Renal cortical epithelial cell (primary cell): Measurements from ENCODE around the gene RPL4.

DNA sequence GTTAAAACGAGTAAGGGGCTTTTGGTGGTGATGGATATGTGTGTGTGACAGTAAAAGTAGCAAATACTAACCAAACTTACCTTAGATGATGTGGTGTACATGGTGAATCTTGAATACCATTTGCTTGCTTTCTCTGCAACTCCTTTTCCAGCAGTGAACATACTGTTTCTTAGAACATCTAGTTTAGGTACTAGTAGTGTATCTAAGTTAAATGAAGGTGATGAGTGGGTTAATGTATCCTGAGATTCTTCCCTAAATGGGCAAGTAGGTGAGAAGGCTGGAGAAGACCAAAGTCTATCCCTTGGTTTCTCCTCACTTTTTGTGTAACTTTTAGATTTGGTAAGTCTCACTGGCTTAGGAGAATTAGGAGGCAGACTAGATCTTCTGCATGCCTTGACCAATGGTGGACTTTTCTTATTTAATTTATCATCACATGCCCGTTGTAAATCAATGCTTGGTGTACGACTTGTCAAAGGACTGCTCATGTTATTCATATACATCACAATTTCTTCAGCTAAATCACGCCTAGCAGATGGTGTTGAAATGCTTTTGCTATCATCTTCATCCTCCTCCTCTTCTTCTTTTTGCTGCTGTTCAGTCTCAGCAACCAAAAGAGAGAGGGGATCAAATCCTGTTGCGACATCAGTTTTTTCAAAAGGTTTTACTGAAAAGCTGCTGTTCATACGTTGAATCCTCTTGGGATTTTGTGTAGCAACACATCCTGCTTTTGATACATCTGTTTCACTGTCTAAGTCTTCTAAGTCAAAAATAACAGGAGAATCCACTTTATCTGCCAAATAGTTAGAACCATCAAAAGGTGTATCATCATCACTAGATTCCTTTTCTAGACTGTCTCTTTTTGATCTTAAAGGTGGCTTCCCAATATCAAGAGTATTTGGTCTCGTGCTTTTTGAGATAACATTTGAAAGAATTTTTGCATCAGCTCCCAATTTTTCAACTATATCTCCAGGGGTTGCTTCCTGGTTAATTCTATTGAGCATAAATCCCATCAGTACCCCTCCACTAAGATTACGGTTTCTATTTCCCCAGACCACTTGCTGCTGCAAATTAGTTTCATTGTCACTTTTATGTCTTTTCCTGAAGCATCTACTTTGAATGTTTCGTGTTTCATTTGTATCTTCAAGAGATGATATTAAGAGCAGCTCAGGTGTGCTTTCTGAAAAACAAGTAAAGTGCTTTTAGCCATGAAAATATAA, 69.0 kb downstream of the SLC24A1 start:
- RRBS = no CpG with 5 or more reads among the region's 9 CpGs

DNA sequence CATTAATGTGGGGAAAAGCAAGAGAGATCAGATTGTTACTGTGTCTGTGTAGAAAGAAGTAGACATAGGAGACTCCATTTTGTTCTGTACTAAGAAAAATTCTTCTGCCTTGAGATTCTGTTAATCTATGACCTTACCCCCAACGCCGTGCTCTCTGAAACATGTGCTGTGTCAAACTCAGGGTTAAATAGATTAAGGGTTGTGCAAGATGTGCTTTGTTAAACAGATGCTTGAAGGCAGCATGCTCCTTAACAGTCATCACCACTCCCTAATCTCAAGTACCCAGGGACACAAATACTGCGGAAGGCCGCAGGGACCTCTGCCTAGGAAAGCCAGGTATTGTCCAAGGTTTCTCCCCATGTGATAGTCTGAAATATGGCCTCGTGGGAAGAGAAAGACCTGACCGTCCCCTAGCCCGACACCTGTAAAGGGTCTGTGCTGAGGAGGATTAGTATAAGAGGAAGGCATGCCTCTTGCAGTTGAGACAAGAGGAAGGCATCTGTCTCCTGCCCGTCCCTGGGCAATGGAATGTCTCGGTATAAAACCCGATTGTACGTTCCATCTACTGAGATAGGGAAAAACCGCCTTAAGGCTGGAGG, 58.3 kb downstream of the DENND4A start:
- RRBS = no CpG with 5 or more reads among the region's 12 CpGs

- RRBS = no CpG with 5 or more reads among the region's 3 CpGs
Measured at GRCh38 chr15:65807808-65808072, 15.6 kb upstream of the DENND4A start.

- RRBS = no CpG with 5 or more reads among the region's 5 CpGs
Measured at GRCh38 chr15:65857864-65858566, 11.3 kb upstream of the RAB11A start.

- RRBS = no CpG with 5 or more reads among the region's 1 CpG
Measured at GRCh38 chr15:65902353-65902862, 33.1 kb downstream of the RAB11A start.

- RRBS = no CpG with 5 or more reads among the region's 2 CpGs
Measured at GRCh38 chr15:65906226-65906754, 37.0 kb downstream of the RAB11A start.

GRCh38 chr15:66172131-66172769, 81.3 kb downstream of the MEGF11 start:
- RRBS = no CpG with 5 or more reads among the region's 10 CpGs

GRCh38 chr15:66294489-66294904, 1.1 kb downstream of the DIS3L start:
- RRBS = no CpG with 5 or more reads among the region's 6 CpGs

DNA sequence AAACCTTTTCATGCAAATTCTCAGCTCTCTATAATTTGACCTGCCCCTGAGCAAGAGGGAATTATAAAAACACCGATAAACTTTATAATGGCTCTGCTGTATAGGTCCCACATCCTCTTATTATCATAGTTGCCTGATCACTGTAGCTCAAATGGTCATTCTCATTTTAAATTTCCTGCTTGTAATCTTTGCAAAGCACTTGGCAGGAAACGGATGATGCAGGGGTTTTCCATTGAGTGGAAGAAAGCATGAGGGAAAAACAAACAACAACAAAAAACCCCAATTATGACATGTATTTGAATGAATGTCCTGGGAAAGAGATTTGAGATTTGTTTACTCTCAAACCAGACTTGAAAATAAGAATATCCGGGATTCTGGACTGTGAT, 13.2 kb upstream of the TIPIN start:
- RRBS = no CpG with 5 or more reads among the region's 3 CpGs

DNA sequence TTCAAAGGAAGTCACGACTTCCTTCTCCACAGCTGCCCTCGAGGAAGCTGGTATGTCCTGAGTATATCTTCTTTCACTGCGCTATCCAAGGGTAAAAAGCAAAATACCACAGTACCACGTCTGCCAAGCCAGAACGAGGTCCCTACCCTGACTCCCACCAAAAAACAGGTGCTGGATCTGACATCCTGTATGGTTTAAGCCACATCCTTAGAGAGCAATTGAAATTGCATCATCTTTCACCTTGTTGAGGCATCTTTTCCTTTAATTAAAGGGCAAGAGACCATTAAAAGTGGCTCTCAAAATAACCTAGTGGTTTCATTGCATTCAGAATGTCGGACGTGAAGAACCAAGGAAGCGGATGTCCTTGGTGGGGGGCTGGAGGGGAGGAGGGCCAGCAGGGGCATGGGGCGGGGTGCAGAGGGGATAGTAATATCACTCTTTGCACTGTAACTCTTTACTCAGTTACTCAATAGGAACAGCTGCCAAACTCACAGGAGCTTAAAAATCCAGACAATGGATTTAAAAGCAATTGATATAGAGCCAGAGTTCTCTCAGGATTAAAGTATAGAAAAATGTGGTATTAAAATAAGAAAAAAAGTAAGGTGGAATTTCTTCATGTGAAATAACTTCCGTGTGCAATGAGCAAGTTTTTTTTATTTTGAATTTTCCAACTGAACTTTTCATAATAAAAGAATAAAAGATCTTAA, 13.8 kb upstream of the TIPIN start:
- RRBS = no CpG with 5 or more reads among the region's 10 CpGs

DNA sequence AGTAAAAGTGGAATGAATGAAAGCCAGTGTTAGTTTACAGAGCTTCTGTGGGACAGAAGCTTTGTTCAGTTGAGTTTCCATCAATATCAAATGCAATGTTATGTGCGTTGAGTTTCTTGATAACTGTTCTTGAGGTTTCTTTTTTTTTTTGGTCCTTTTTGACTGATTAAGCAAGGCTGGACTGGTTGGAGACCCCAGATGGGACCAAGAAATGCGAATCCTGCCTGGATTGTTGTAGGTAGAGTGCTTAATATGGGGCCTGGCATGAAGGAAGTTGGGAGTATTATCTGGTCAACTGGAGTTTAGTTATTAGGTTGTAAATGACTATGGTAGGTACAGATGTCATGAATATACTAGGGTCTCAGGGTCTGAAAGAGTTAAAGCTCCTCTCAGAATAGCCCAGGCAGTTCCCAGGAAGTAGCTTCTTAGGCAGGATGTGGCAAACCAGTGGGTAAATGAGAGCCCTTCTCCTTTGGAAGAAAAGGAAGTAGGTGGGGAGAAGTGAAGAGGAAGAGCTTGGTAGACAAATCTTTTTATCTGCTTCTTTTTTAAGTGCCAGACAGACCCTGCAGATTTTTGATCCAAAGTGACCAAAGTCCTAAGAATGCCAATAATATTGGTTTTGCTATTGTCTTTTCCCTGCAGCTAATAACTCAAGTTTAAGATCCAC, 24.4 kb downstream of the MAP2K1 start:
- RRBS = no CpG with 5 or more reads among the region's 2 CpGs

DNA sequence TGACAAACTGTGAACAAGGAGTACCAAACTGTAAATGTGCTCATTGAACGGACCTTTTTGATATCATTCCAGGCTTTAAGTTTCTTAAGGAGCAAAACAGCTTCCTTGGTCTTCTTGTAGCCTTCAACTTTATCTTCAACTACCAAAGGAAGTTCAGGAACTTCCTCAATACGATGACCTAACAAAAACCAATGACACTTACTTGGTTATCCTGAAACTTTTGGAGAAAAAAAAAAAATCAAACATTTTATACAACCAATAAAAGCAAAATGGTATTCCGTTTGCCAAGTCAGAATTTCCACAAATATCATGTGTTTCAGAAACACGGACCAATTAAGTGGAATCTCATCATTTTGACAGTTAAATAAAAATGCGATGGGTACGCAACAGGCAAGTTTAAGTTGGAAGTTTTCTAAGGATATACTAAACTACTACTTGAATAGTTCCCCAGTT, 2.9 kb downstream of the RPL4 start:
- RRBS = no CpG with 5 or more reads among the region's 6 CpGs

DNA sequence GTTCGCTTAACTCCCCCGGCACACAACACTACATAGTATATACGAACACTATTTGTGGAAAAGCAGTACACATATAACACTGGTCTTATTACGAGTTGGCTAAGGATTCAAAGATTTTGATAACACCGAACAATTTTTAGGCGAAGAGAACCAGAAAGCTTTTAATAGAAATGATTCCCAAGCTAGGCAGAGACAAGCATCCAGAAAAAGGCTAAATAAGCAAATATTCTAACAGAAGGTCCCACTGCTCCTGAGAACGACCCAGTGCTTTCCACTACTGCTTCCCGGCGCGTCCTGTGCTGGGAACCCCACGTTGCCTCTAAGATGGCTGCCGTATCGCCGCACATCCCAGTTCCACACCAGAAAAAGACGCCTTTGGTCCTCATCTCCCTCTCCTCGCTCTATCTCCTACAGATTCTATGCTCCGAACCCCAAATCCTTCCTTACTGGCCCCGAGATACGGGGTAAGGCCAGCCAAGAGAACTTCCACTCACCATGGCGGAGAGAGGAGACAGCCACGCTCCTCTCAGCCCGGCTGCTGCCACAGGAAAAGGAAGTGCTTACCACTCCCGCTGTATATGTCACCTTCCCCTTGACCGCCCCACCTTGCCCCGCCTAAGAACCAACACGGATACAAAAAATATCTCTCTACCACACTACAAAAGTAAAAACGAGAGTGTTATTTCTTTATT, at the start of gene RPL4:
RPL4 (minus strand) TSS at position 562 of the 692 bp plus-strand sequence.
- RRBS = no CpG with 5 or more reads among the region's 27 CpGs

DNA sequence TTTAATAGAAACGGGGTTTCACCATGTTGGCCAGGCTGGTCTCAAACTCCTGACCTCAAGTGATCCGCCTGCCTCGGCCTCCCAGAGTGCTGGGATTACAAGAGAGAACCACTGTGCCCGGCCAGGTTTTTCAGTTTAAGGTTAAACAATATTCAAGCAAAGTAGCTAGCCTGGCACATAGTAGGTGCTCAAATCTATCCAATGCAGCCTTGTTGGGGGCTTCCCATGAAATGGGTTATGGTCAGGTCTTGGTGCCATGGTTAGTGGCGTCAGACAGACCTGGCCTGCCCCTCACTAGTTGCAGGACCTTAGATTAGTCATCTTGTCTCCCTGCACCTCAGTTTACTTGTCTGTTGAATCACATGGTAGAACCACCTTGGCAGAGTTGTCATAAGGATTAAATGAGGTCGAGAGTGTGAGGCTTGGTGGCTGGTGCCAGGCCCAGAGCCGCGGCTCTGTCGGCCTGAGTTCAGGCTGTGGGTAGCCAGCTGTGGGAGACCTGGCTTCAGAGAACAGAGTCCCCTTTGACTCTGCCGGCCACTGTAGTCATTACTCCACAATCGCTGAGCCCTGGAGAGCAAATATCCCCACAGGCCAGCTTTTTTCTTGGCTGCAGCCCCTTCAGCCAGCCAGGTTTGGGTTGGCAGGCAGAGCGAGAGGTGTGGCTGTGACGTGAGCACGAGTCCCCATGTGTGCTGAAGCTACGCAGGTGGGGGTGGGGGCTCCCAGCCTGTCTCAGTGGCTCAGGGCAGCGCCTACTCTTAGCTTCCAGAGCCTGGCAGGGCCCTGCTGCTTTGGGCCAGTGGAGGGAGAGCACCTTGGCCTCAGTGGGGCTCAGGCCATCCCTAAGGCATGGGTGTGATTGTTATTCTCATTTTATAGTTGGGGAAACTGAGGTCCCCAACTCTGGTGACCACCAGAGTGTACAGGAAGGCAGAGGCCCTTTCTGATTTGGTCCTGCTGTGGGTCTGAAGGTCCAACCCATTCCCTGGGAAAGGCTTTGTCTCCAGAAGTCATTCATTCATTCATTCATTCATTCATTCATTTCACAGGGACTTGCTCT, 45.4 kb upstream of the LCTL start:
- RRBS = no CpG with 5 or more reads among the region's 16 CpGs

GRCh38 chr15:66641628-66642270, 60.3 kb upstream of the SMAD6 start:
- RRBS = no CpG with 5 or more reads among the region's 2 CpGs

- RRBS = 92% methylated on average over 7 of the region's 28 CpGs
Measured at GRCh38 chr15:66661064-66662278, 40.6 kb upstream of the SMAD6 start.

DNA sequence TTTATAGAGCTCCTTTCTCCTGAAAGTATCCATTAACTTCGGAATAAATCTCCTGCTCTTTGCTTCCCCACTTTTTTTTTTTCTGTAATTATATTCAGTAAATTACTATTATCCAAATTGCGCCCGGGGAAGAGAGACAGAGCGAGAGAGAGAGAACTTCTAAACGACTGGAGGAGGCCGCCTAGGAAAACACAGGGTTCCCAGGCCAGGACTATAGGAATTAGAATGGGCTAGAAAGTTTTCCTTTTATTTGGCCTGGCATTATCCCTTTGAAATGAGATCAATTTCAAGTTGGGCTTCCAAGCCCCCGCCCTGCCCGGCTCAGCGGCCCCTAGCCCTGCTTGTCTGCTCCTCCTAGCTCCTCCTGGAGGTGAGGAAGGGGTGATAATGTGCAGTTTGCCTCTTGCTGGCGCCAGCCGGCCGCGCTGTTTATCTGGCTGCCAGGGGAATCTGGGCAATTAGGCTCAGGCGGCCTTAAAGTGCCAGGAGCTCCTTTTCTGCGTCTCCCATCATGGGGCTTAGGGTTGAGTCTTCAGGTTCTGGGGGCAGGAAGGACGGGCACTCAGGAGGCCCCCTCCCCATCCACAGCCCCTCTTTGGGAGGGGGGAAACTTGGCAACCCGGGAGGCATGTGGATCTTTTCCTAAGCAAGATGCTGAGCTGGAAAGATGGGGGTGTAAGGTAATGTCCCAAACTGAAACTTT, 5.3 kb downstream of the SMAD6 start:
- RRBS = 6% methylated on average over 4 of the region's 17 CpGs

DNA sequence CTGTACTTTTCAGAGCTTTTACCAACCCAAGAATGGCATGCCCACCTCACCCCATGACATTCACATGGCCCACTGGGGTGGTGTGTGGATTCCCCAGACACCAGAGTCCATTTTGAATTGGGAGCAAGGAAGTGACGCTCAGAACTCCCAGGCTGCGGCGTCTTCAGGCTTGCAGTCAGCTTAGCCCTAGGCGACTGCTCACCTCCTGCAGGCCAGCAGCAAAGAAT, 59.7 kb downstream of the SMAD6 start:
- RRBS = no CpG with 5 or more reads among the region's 4 CpGs

DNA sequence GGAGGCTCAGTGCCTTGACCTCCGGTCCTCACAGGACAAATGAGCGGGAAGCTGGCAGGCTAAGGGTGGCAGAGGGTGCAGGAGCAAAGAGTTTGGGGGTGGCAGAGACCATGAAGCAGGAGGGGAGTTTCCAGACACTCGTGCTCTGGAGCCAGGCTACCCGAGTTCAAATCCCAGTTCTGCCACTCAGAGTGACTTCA, 81.8 kb downstream of the SMAD6 start:
- RRBS = no CpG with 5 or more reads among the region's 4 CpGs

DNA sequence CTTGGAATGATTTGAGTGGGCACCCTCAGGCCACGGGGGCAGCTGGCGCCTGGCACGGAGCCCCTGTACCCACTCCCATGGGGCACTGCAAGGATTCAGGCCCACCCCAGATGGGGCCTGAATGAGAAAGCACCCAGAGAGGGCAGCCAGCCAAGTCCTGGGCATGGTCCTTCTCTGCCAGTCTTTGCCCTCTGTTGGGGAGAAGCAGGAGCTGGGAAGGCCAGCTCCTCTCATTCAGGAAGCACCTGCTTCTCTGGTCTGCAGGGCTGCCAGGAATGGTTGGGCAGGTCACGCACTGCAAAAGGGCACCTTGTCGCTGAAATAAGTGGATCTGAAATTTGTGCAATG, 148.5 kb downstream of the SMAD6 start:
- RRBS = no CpG with 5 or more reads among the region's 5 CpGs